ENCODE data around the genes RNF212B and MYH6.

DNA sequence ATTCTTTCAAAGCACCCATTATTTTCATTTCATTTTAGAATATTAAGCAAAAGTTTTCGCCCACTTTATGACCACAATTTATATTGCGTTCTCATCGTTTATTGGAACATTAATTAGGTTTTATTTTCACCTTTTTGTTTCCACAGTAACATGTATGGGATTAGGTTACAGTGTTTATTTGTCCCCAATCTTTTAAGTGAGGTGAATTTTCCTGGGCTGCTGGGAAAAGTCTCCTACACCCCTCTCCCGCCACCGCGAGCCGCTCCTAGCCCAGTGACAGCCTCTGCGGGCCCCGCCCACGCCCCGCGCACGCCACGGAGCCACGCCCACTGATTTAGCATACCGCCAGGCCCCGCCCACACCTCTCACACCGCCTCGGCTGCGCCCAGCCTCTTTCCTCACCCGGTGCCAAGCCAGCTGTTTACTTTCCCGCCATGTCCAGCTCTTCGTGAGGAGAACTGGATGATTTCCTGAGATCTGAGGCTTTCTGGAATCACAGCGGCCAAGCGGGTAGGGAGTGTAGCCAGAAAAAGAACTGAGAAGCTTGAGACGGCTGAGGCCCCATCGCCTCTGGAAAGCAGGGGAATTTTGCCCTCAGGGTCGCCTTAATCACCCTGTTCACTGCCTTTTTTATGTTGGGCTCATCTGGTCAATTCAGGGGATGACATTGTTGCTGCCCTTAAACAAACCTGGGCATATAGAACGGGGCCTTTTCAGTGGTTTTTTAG, at the start of gene RNF212B:
Gene RNF212B, plus strand, starts transcription at position 391 of the 728 bp plus-strand sequence.
- RRBS: no CpG with 5 or more reads among the region's 29 CpGs

- RRBS: no CpG with 5 or more reads among the region's 8 CpGs
Measured at GRCh38 chr14:23296891-23297486, 5.7 kb downstream of the PPP1R3E start.

DNA sequence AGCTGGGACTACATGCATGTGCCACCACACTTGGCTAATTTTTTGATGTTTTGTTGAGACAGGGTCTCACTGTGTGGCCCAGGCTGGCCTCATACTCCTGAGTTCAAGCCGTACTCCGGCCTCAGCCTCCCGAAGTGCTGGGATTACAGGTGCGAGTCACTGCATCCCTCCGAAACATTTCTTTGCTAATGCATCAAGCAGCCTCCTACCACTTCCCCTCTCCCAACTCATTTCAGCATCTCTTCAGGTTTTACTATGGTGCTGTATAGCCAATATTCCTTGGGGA, 2.3 kb upstream of the SLC22A17 start:
- RRBS: no CpG with 5 or more reads among the region's 5 CpGs

- RRBS: no CpG with 5 or more reads among the region's 8 CpGs
Measured at GRCh38 chr14:23364080-23364589, 837 bp downstream of the EFS start.

DNA sequence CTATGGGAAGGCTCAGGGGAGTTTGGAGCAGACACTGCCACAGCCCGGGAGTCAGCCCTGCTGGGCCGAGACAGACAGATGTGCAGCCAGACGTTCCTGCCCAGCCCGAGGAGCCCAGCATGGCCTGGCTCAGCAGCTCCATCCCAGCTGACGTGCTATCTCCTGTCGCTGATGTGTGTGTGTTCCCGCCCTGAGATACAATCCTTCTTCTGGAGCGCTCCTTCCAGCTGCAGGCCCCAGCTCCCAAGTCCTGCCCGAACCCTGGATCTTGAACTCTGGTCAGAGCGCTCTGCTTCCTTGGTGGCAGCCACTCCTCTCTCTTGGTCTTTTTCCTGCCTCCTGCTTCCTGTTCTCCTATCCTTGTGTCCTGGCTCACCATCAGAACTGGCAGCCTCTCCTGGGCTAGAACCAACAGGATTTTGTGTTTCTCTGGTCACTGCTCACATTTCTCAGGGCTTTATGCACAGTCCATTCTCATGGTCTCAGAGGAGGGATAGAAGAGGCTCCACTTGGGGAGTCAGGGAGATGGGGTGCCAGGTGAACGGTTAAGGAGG, 3.8 kb downstream of the CMTM5 start:
- RRBS: no CpG with 5 or more reads among the region's 11 CpGs

GRCh38 chr14:23387976-23388476, 11.2 kb downstream of the CMTM5 start:
- RRBS: no CpG with 5 or more reads among the region's 11 CpGs

DNA sequence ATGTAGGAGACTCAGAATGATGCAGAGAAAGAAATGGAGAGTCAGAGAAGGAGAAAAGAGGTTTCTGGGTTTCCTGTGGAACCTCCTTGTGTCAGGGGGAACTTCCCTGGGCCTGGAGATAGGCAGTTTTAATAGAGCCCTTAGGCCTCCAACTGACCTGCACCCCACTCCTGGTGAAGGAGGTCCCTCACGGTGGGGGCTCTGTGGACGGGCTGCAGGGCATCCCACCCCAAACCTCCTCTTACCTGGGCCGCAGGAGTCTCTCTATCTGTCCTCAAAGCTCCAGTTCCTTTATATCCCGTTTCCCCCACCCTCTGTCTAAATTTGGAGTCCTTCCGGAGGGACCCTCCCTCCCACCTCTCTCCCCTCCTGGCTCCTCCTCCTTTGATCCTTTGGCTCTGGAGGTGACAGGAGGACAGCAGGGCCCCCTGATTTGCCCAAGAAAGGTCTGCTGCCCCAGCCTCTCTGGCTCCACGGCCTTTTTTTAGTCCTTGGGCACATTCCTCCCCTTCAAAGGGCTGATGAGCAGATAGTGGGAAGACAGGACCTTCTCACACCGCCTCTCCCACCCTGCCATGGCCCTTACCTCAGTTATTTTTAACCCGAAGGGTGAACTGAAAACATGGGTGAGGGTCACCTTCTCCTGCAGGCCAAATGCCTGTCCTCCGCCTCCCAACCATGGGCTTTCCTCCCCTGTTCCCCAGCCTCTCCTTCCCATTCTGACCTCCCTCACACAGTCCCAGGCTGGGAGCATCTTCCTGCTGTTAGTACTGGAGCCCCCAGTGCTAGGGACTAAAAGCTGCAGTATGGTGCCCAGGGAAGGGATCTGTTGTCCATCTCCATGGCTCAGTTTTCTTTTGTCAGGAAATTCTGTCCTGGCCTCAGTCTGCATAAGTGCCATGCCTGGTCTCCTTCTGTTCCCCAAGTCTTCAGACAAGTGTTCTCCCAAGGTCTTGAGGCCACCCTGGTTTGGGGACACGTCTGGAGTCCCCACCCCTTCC, at the start of gene MYH6:
Gene MYH6, minus strand, starts transcription at position 266 of the 1,001 bp plus-strand sequence.
- RRBS: no CpG with 5 or more reads among the region's 10 CpGs

GRCh38 chr14:23512044-23512676, 39.4 kb downstream of the ZFHX2 start:
- RRBS: no CpG with 5 or more reads among the region's 15 CpGs

DNA sequence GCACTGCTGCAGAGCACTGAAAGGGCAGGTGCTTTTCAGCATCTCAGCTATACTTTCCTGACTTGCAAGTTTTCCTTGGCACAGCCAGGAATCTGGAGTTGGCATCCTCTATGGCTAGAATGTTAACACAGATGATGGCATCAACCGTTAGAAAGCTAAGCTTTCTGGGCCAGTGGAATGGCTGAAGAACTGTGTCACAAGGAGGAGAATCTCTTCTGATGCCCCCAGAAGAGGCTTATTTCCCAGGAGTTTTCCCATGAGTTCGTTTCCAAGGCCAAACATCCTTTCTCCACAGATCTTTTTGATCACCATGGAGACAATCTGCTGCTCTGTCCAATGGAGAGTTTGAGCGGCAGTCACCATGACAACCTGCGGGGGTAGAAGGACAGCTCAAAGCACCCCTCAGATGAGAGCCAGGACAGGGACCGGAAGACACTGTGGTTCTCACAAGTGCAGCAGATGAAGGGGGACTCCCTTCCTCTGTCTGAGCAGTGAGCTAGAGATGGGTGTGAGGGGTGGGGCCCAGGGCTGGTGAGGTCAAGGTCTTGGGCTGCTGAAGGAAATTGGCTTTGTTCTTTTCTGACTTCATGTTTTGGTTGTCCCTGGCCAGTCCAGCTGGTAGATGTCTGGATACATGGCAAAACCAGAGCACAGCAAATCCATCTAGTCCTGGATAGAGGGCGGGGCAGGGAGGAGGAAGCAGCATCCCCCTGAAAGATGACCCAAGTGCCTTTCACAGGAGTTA, 24.1 kb downstream of the DHRS2 start:
- RRBS: no CpG with 5 or more reads among the region's 6 CpGs

DNA sequence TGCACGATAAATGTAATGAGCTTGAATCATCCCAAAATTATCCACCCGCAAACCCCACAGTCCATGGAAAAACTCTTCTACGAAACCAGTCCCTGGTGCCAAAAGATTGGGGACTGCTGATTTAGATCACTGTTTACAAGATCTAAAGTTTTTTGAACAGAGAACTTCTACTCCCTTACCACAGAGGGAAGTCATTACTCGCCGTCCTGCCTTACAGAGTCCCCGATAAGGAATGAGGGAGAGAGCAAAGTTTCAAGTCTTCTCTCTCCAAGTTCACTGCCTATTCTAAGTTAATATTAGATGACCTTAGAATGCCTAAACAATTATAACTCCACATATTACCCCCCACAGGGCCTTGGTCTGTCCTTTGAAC, 21.8 kb upstream of the DHRS4 start:
- RRBS: no CpG with 5 or more reads among the region's 6 CpGs

- RRBS: no CpG with 5 or more reads among the region's 22 CpGs
Measured at GRCh38 chr14:23954836-23955429, 1.4 kb downstream of the DHRS4 start.

DNA sequence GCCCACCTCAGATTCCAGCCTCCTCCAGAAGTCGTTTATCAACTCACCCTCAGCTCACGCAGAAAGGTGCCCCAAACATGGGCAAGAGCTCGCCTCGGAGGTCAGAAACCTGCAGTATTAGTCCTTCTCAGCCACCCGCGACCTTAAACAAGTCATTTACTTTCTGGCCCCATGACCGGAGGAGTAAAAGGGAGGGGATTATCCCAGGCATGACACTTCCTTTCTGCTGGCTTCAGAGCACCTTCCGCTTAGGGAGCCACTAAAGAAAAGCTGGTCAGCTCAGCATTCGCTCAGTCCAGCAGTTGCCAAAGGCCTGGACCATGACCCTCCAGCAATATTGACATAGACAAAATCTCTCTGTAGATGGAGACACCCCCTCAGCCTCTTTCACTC, 4.3 kb upstream of the CPNE6 start:
- RRBS: no CpG with 5 or more reads among the region's 9 CpGs

DNA sequence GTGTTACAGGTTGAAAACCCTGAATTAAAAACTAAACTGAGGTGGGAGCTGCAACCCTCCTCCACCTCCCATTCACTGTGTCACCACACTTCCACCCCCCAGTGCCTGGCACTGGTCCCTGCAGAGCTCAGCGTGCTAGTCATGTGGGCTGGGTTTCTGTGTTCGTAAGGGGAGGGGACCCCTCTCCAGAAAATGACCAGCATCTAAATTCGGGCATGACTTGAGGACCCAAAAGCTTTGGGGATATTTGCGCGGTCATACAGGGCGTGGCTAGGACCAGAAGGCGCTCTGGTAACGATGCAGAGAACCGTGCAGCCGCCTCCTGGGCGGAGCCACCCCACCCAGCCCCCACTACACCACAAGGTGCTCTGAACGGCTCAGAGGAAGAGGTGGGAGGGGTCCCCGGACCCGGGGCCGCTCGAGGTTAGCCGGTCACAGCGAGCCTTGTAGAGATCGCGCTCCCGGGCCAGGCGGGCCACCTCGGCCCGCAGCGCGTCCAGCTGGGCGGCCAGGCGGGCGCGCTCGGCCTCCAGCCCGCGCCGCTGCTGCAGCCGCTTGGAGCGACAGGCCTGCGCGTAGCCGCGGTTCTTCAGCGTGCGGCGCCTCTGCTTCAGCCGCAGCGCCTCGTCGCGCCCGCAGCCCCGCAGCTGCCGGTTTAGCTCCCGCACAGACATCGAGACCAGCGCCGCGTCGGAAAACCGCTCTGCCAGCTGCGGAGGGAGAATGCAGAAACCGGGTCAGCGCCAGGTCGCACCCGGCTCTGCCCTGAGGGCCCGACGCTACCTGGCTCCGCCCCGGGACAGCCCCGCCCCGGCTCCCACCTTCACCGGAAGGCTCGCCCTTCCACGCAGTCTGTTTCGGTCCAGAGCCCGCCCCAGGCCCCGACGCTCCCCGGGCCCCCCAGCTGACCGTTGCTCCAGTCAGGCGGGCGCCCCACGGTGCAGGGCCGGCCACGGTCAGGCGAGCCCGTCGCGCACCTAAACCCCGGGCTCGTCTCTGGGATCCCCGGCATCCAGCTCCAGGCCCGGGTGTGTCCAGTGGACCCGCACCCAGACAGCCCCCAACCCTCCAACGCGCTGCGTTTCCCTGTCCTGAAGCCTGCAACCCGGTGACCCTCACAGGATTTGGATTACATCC, 9.9 kb downstream of the CPNE6 start:
- RRBS: 4% methylated on average over 37 of the region's 96 CpGs

- RRBS: no CpG with 5 or more reads among the region's 7 CpGs
Measured at GRCh38 chr14:24113642-24113819, 1.0 kb upstream of the DCAF11 start.

GRCh38 chr14:24132224-24133030, 2.0 kb downstream of the FITM1 start:
- RRBS: no CpG with 5 or more reads among the region's 27 CpGs

GRCh38 chr14:24138729-24139264, 2.6 kb downstream of the EMC9 start:
- RRBS: 96% methylated on average over 4 of the region's 7 CpGs

DNA sequence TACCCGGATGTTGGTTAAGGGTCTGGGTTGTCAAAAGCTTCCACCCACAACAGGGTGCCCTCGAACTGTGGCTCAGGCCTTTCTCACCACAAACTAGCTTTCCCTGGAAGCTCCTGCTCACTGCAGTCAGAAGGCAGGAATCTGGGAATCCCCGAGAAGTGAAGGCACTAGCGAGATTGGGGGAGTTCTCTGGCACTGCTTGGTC, 252 bp downstream of the PSME2 start:
- RRBS: no CpG with 5 or more reads among the region's 4 CpGs

DNA sequence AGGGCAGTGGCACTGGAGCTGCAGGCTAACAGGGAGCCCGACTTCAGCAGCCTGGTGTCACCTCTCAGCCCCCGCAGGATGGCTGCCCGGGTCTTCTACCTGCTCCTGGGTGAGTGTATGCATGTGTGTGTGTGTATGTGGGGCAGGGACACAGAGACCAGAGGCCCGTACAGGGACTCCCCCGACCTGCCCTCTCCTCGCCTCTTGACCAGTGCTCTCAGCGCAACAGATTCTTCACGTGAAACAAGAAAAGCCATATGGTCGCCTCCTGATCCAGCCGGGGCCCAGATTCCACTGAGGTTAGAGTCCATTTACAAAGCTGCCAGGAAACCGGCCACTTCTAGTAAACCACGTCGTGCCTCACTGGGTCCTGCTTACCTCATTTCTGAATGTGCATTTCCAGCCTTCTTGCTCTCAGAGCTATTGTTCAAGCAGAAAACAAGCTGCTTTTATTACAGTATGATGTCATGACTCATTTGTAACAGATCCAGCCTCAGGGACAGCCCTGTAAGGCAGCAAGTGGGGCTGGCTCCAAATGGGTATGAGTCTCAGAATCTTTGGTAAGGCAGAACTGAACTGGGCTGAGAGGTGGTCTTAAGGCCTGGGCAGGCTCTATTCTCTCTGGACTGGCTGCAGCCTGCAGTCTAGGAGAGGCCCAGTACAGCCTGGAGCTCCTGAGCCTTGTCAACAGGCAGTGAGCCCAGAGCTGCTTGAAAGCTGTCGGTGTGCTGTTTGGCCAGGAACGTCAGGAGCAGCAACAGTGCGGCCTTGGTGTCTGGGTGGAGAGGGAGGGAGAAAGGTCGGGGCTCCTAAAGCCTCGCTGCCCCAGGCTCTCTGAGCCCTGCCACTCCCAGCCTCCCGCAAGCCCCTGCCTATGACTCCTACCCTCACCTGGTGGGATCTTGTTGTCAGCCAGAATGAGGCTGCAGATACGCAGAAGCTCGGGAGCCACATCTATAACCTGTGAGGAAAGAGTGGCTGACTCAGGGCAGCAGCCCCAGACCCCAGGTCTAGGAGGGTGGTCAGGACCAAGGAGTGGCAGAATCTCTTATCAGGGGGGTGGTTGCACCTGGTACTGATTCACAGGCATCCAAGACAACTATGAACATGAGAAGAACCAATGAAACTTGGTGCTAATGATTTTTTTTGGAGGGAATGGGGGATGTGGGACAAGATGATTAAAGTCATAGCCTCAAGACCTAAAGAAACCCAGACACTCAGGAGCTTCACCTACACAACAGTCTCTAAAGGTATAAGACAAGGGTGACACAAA, 8.4 kb downstream of the REC8 start:
- RRBS: no CpG with 5 or more reads among the region's 21 CpGs

- RRBS: no CpG with 5 or more reads among the region's 9 CpGs
Measured at GRCh38 chr14:24186459-24187282, 1.9 kb downstream of the IPO4 start.